Sternocleidomastoid (tissue), 1 donor: ENCODE measurements around a stretch of chr4.

DNA sequence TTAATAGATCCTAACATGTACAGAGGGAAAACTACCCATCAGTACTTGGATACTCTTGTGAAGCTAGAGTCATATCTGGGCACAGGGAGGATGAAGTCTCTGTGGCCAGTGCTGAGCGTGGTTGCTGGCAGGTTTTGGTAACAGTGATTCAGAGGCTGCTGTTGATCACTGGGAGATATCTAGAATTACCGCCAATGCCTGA, 107.1 kb upstream of the PGRMC2 start:
- PRO-cap: no peak

- PRO-cap: no peak
Measured at GRCh38 chr4:128472833-128473169, 185.2 kb upstream of the PGRMC2 start.

DNA sequence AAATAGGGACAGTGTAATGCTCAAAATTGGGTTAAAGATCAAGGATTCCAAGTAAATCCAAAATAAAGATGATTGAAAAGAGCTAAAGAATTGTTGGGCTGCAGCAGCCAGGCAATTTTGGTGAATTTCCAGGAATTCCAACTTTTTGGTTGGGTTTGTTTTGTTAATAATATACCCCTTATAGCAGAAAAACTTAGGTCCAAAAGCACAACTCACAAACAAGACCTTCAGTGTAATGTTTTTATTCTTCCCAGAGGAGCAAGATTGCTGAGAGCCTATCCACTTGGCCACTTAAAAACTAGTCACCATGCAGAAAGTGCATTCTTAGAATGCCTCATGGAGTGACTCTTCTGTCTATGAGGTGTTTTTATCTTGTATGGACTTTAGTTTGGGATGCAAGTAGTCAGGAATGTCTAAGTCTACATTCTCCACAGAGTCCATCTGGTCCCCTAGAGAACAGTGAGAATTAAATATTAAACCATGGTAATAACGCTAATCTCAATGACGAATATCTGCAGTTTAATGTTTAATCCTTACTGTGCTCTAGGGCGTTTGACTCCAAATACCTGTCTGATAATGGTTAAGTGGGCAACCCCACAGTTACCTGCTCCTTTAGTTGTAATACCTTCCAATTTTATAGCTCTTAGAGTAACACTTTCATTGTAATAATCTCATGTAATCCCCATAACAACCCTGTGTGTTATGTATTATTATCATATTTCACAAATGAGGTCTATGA, 235.7 kb upstream of the JADE1 start:
- PRO-cap: no peak

DNA sequence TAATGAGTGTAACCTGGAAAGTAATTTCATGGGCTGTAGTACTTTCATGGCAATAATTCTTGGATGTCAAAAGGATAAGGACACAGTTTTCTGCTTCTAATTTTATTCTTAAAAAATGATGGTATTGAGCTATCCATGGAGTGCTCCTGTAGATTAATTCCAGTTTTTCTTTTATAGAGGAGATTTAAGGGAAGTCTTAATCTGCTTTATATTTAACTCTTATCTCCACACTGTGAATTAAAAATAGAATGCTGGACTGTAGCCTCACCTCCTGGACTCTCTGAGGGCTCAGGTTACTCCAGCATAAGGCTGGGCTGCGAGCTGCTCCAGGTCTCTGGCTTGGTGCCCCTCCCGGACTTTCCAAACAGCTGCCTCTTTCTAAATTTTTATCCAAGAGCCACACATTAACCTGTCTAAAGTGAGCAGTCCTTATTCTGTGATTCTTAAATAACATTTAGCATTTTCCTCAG, 218.8 kb upstream of the JADE1 start:
- PRO-cap: no peak

DNA sequence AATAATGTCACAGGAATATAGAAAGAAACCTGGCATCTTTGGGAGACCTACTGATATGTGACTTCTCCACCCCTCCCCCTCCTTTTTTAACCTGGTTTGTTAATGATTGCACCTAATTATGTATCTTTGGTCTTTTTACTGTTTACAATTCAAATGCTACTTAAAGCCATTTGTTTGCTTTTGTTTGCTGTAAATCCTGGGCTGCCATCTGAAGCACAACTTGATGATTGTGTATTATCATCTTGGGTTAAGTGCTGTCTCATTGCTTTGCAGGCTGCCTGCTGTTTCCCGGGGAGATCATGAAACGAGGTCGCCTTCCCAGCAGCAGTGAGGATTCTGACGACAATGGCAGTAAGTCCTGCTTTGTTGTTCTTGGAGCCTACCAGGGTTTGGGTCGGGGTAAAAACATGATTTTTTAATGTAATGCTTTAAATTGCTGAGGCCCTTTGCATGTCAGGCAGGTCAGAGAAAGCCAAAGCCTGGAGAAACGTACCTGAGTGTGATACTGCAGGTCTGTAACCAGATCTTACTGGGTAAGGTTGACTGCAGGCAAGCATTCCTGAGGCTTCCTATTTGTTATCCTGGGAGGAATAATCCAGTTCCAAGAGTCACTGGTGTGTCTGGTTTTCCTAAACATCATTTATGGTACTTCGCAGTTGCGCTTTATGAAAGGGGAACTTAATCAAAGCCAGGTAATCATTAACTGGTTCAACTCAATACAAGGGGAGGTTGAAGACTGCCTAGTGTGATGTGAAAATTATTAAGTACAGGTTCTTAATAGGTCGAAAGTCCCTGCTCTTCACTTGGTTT, 22.2 kb downstream of the JADE1 start:
- PRO-cap: no peak

DNA sequence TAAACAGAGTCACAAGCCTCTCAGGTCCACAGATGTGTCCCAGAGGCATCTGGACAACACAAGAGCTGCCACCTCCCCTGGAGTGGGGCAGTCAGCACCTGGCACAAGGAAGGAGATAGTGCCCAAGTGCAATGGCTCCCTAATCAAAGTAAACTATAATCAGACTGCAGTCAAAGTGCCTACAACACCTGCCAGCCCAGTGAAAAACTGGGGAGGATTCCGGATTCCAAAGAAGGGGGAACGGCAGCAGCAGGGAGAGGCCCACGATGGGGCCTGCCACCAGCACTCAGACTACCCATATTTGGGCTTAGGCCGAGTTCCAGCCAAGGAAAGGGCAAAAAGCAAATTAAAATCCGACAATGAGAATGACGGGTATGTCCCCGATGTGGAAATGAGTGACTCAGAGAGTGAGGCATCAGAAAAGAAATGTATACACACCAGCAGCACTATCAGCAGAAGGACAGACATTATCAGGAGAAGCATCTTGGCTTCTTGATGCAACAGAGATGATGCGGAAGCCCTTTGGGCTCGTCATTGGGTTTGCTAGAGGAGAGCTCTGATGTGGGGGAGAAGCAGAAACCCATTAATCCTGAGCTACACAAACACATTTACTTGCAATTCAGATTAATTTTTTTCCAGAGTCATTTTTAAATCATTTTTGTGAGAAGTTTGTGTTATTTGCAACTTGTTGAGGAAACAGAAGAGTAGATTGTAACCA, 62.4 kb downstream of the JADE1 start:
- PRO-cap: no peak

GRCh38 chr4:128943029-128943317, 133.5 kb downstream of the JADE1 start:
- PRO-cap: no peak

DNA sequence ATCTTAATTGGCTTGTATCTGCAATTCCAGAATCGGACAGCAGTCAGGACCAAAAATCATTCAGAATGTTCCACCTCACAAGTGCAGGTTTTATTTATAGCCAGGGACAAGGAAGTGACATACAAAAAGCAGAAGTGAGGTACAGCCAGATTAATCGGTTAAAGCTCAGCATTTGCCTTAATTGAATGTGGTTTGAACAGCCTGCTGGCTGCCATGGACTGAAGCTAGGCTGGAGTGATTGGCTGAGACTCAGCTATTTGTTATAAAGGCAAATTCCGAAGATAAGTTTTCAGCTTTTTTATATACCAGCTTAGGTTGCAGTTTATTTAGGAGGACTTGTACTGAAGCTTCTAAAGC, 932.6 kb downstream of the C4orf33 start:
- PRO-cap: no peak

- PRO-cap: no peak
Measured at GRCh38 chr4:133147732-133148286, 1.3 kb upstream of the PCDH10 start.

- PRO-cap: no peak
Measured at GRCh38 chr4:133153183-133153629, 4.1 kb downstream of the PCDH10 start.

- PRO-cap: no peak
Measured at GRCh38 chr4:133154804-133155263, 5.7 kb downstream of the PCDH10 start.

GRCh38 chr4:133162899-133163542, 13.9 kb downstream of the PCDH10 start:
- PRO-cap: no peak

DNA sequence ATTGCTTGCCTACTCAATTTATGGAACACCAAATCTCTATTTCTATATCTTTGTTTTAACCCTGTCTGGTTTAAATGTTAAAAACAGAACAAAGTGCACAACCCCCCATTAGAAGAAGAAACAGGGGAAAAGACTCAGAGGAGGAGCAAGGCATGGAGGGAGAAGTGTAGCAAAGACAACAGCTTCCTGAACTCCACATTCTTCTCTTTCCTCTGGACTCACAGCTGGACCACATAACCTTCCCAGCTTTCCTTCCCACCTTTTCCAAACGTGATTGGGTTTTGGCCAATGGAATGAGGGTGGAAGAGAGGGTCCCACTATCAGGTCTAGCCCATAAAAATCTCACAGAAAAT, 267.2 kb downstream of the PABPC4L start:
- PRO-cap: no peak

DNA sequence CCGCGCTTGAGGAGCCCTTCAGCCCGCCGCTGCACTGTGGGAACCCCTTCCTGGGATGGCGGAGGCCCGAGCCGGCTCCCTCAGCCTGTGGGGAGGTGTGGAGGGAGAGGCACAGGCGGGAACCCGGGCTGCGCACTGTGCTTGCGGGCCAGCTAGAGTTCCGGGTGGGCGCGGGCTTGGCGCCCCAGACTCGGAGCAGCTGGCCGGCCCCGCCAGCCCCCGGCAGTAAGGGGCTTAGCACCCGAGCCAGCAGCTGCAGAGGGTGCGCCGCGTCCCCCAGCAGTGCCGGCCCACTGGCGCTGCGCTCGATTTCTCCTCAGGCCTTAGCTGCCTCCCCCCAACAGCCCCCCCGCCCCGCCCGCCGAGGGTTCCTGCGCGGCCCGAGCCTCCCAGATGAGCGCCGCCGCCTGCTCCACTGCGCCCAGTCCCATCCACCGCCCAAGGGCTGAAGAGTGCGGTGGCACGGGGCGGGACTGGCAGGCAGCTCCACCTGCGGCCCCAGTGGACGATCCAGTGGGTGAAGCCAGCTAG, 1137.0 kb downstream of the PCDH18 start:
- PRO-cap: no peak

GRCh38 chr4:137421132-137422073, 110.9 kb downstream of the PCDH18 start:
- PRO-cap: no peak

DNA sequence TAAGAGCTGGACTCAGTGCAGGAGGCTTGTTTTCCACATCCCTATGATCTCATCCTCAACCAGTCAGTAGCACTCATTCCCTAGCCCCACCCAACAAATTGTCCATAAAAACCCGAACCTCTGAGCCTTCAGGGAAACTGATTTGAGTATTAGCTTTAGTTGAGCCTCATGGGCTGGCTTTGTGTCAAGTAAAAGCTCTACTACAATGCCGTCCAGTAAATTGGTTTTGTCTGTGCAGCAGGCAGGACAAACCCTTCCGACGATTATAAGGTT, 7.8 kb upstream of the NOCT start:
- PRO-cap: no peak

- PRO-cap: bidirectional peak, plus-strand start at chr4:139015781, minus-strand start at chr4:139015455
Measured at GRCh38 chr4:139014665-139015574, 661 bp upstream of the NOCT start.

DNA sequence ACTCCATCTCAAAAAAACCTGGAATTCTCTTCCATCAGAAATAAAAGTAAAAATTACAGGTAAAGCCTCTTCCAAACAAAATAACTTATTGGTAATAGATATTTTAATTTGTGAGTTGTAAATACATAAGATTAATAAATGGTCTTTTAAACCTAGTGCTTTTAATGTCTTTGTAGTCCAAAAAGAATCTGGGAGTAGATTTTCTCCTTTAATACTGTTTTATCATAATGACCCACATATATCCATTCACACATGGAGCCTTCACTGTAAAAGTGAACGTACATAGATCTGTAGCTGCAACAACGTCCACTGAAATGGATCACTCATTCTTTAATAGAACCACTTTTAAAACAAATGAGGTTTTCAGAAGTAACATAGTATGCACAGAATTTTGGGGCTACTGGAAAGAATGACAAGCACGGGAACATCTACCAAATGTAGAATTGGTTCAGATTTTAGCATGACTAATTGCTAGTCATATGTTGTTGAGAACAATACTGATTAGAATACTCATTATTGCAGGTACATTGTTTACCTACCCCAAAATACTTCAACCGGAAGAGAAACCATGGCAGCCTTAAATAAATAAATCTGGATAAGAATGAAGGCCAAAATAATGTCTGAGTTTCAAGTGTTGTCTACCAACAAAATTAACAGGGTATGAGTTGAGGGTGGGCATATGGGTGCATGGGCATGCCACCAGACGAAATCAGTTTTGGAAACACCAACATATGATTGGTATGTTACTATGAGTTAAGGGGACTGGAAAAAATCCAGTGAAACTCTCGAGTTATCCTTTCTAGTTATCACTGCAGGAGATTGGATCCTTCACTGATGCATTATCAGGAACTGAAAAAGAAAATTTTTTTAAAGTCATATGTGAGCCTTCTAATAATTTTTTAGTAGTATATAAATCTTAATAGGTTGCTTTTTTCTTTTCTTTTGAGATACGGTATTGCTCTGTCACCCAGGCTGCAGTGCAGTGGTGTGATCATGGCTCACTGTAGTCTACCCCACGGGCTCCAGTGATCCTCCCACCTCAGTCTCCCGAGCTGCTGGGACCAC, 32.2 kb downstream of the NOCT start:
- PRO-cap: no peak

GRCh38 chr4:139154992-139155263, 22.1 kb downstream of the ELF2 start:
- PRO-cap: no peak

DNA sequence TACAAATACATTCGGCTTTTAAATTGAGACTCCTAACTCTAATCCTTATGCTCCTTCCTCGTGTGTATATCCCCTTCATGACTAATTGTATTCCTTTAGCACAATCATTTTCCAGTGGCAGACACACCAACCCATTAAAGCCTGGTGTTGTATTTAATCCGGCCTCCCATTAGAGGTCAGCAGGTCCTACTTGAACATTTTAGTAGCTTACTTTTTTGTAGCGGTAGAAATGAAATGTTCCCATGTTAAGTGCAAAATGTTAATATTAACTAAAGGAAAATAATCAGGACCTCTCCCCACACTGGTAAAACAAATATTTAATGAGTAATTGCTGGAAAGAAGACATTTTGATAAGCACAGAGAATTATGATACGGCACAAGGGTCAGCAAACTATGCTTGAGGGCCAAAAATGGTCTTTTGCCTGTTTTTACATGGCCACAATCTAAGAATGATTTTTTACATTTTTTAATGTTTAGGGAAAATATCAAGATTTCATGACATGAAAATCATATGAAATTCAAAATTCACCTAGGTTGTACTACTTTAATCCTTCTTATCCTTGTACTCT, 3.5 kb downstream of the RAB33B start:
- PRO-cap: no peak